ENCODE measurements around a stretch of chr2.

GRCh38 chr2:127284043-127284670, 9.8 kb downstream of the ERCC3 start:
- PRO-cap: no peak

DNA sequence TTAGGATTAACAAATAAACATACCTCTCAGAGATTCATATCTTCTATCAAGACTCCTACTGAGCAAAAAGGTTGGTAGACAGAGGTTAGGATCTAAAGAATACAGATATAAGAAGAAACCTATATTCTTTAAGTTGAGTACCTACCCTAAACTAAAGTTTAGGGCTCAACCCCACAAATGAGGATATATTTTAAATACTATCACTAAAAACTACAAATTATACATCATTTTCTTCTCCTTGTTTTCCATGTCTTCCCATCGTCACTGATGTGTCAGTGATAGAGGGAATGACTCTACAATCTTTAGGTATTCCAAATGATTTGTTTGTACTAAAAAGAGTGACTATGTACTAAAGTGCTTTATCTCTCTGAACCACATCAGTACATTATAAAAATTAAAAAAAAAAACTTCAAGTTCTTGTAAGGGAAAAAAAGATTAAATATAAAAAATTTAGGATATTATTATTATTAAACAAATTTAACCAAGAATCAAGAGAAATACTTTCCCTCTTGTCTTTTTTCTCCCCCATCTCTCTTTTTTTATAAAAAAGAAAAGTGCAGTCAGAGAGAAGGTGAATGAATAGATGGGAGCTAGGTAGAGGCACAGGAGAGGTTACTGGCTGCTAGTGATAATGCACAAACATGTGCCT, 13.1 kb upstream of the ERCC3 start:
- PRO-cap: no peak

- PRO-cap: no peak
Observed at GRCh38 chr2:127338501-127339271, 44.7 kb upstream of the ERCC3 start.

- PRO-cap: no peak
Observed at GRCh38 chr2:127374820-127375574, 12.8 kb downstream of the MAP3K2 start.

DNA sequence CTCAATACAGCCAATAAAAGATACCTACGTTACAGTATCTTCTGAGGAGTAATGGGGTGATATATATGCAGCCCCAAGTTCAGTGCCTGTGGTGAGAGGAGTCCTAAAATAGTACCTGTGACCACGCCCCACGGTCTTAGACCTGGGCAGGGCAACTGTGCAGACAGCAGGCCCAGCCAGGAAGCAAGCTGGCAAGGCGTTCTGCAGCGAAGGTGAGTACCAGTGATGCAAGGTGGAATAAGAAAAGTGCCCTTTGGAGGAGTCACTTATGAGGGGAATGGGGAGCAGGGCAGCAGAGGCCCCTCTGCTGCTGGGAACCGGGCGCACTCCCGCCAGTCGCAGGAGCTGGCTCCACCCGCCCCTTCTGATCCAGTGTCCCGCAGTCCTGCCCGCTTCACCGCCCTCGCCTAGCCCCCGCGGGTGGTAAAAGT, 12.8 kb upstream of the MAP3K2 start:
- PRO-cap: no peak

DNA sequence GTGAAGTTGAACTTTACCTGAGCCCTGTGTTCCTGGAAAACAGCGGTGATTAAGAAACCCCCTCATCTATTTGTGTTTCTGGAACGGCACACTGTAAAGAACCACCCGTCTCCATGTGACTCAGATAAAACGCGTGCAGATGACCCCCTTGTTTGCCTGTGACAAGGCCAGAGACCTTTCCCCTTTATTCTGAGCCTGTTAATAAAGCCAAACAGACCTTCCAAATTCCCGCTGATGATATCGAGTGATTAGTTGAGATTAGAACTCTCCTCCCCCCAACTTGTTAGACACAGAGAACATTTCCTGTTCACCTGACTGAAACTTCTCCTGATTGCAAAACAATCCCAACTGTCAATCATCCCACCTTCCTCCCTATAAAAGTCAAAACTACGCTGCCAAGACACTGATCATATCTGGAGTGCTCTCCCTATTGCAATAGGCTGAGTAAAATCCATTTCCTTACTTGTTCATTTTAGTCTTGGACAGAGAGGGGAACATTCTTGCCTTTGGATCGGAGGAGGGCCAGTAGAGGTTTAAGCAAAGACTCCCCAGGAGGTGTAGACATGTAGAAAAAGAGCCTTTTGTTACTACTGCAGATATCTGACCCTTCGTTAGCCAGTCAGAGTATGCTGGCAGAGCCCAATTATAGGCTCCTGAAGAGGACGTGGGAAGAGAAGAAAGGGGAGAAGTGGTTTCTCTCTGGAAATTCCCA, 937 bp upstream of the IWS1 start:
- PRO-cap: no peak

DNA sequence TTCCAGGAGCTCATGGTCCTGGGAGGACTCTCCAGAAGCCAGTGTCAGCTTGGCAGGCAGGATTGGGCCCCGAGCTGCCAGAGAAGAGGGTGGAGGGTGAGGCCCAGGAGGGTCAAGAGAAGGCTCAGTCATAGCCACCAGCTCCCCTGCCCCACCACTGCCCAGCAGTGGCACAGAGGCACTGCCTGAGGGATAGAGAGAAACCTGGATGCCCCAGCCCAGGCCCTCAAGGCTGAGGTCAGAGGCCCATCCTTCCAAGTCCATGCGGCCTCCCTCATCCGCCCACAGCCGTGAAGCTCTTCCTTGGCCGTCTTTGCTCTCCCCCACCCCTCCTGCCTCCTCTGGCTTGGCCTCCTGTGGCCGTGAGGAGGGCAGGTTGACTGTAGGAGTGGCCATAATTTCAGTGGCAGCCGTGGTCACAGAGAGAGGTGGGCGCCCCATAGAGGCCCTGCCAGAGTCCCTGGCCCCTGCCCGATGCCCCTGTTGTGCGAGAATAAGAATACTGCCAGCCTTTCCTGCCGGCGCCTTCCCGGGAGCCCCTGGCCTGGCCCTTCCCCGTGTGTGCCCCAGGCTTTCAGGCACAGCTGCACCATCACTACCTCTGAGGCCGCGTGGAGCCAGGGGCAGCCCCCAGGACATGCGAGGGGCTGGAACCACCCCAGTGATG, 13.3 kb upstream of the GPR17 start:
- PRO-cap: no peak

DNA sequence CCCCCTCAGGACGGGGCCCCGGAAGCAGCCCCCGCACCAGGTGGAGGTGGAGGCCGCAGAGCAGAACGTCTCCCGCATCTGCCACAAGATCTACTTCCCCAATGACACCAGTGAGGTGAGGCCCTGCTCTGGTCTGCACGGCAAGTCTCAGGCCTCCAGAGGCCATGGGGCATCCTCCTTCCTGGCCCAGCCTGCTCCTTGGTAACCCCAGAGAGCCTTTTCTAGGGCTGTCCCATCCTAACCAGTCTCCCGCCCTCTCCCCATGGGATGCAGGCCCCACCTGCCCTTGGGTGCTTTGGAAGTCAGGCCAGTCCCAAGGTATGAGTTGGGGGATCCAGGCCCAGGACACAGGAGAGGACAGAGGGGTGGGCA, 12.7 kb upstream of the GPR17 start:
- PRO-cap: unidirectional peak, plus-strand start at position 104 of the sequence

- PRO-cap: no peak
Observed at GRCh38 chr2:127647380-127648398, 1.7 kb downstream of the GPR17 start.

GRCh38 chr2:127649661-127650090, 3.7 kb downstream of the GPR17 start:
- PRO-cap: unidirectional peak, minus-strand start at chr2:127649862

DNA sequence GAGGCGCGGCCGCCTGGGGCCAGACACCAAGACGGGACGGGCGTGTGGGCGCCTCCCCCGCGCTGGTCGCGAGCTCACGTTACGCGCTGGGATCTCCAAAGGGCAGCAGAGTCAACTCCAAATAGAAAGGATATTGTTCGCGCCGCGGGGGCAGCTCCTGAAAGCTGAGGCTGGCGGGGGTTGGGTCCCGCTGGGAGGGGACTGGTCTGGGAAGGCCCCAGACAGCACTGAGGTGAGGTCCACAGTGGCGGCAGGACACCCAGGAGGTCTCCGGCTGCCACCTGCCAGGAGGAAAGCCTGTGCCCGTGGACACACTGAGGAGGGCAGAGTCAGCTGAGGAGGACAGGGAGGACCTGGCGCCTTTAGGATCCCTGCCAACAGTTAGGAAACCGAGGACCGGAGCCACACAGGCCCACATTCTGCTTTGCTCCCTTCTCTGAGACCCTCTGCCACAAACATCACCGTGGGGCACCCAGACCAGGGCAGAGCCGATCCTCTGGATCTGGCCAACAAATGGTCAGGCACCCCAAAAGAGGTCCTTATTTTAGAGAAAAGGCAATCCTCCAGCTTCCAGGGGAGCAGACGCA, 10.8 kb downstream of the LIMS2 start:
- PRO-cap: no peak

GRCh38 chr2:127678897-127679340, 3.6 kb upstream of the LIMS2 start:
- PRO-cap: no peak

DNA sequence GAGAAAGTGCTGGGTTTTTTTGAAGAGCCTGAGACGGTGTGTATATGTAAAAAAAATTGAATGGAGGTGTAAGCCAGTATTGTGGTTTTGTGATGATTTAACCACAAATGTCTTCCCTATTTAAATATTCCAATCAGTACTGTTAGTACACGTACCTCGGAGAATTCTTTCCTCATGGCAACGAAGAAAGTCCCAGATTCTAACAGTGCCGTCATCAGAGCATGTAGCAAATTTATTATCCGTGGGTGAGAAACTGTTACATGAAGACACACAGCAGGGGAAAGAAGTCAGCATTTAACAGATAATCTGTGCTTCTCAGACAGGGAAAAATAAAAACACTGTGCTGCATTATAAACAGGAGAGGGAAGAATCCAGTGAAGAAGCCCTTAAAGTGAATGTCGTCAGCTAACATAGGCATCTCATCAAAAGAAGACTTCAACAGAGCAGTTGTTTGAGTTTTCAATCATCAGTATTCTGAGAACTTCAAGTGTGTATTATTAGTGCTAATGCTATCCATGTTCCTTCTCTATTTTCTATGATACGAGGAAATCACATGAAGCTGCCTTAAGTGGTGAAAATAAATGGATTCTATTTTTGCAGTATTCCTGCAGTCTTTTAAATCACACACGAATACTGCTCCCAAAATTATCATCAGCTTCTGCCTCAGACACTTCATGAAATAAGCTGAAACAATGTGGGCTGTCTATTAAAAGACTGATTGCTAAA, 47.9 kb downstream of the WDR33 start:
- PRO-cap: no peak

- PRO-cap: no peak
Observed at GRCh38 chr2:127843015-127843492, 14.9 kb downstream of the POLR2D start.

GRCh38 chr2:127843493-127844826, 14.0 kb downstream of the POLR2D start:
- PRO-cap: no peak

- PRO-cap: no peak
Observed at GRCh38 chr2:127847606-127848396, 10.2 kb downstream of the POLR2D start.

DNA sequence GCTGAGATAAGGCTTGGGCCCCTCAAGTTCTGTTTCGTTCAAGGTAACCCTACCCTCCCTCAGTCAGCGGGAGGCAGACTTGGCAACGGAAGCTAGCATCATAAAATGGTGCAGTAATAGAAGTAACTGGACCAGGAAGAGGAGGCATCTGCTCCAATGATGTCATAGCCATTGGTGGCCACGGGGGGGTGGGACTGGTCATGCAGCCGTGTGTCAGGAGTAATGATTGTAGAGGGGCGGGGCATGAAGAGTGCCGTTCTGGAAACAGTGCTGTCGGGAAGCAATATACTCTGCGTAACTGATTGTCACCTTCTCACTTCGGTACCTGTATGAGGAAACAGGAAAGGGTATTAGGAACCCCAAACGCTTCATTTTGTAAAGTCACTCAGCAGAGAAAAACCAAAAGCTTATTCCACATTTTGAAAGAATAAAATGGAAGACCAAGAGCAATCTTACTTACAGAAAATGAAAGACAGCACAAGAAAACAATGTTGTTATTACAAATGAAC, 7.0 kb upstream of the POLR2D start:
- PRO-cap: no peak

DNA sequence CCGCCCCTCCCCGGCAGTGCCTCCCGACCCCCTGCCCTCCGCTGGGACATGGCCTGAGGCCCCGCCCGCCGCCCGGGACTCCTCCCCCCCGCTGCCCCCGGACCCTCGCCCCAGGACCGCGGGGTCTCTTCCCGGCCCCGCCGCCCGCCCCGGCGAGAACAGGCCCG, 309 bp downstream of the AMMECR1L start:
- PRO-cap: no peak

- PRO-cap: no peak
Observed at GRCh38 chr2:128133004-128133395, 42.0 kb downstream of the UGGT1 start.

GRCh38 chr2:128314095-128314571, 4.5 kb downstream of the HS6ST1 start:
- PRO-cap: no peak